Mesenteric fat pad (tissue), 1 donor: ENCODE results near the genes CNNM1, ABCC2, PKD2L1, WNT8B and LZTS2.

DNA sequence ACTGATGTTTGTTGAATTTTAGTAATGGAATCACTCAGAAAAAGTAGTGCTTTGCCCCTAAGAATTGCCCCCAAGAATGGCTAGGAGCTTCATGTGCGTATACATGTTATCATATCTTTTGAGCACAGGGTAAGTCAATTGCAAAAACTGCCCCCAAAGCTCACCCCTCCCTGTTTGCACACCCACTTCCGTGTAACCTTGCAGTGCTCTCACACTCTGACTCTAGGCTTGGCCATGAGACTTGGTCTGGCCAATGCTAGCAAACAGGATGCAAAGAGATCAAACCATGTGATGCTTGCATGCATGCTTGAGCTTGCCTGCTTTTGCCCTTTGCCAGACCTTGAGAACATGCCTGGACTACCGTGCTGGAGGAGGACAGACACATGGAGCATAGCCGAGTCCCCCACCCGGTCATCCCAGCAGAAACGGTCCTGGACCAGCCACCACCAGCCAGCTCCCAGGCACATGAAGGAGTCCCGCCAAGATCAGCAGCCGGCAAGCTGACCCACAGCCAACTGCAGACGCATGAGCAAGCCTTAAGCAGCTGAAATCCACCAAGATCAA, 23.5 kb downstream of the PYROXD2 start:
- PRO-cap, result no peak

DNA sequence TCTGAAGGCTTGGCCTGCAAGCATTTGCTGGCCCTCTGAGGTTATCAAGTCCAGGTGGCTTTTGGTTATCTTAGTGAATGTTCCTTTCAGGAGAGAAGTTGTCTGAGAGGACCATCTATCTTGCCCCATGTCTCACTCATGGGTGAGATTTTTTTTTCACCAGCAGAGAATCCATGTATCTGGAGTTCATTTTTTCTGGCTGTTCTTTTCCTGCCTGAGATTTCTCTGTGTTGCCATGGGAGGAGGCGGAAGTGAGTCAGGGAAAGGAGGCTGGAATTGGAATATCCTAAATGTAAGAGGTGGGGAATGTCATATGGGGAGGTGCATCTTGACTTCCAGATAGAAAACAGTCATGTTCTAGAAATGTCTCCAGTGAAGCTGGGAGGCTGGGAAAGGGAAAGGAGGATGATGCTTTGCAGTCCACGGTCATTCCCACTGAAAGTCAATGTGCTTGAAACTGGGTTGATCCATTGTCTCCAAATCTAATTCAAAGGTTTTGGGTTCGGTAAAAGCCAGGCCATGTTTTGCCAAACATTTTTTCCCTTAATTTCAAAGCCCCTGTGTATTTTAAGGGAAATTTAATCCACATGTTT, 39.7 kb upstream of the HPS1 start:
- PRO-cap, result no peak

GRCh38 chr10:99328908-99330063, at the start of gene CNNM1:
Gene CNNM1 (plus strand): TSS chr10:99329356.
- PRO-cap, result no peak

DNA sequence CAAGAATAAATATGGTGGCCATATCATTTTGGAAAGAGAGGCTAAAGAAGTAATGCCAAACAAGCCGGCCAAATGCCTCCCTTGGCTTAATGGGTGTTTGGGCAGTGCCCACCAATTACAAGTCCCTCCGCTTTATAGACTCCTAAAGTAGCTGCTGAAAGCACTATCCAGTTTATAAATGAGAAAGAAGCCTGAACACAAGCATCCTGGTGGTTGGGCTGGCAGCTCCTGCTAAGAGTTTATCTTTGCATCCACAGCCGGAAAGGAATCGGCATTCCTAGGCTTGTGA, 13.1 kb upstream of the NKX2-3 start:
- PRO-cap, result no peak

- PRO-cap, result no peak
Measured at GRCh38 chr10:99522566-99523258, 10.0 kb upstream of the NKX2-3 start.

- PRO-cap, result bidirectional peak, plus-strand start at chr10:99621438, minus-strand start at chr10:99621242; unidirectional peak, minus-strand start at chr10:99621671
Measured at GRCh38 chr10:99621180-99621833, 1.1 kb upstream of the SLC25A28 start.

DNA sequence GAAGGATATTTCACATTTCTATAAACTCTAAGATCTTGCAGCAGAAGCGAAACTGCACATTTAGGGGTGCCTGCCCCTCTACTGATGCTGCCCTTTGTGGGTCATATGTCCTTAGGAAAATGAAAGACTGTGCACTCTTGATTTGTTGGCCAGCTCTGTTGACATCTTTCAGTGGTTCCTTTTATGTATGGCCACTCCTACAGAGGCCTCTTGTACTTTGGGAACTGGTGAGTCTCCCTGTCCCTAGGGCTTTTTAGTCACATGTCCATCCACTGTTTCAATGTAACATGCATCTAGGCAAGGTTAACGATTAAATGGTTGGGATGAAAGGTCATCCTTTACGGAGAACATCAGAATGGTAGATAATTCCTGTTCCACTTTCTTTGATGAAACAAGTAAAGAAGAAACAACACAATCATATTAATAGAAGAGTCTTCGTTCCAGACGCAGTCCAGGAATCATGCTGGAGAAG, at the start of gene ABCC2:
Gene ABCC2 (plus strand): TSS at position 256 of the 472 bp plus-strand sequence.
- PRO-cap, result no peak

DNA sequence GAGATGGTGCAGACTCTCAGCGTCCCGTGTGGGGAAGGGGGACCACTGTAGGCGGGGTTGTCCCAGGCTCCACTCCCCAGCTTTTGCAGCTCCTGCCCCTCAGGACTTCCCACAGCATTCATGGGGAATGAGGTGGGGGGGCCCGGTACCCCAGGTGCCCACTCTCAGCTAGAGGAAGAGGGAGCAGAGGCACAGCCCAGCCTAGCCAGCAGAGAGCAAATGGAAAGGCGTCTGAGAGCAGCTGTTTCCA, at the start of gene PKD2L1:
Gene PKD2L1 (minus strand): TSS at position 247 of the 250 bp plus-strand sequence.
- PRO-cap, result no peak

GRCh38 chr10:100356029-100356827, 9.2 kb downstream of the SCD start:
- PRO-cap, result no peak

GRCh38 chr10:100370418-100371041, 23.5 kb downstream of the SCD start:
- PRO-cap, result no peak

- PRO-cap, result no peak
Measured at GRCh38 chr10:100462918-100463194, at the start of gene WNT8B. Gene WNT8B (plus strand): TSS chr10:100463009.

- PRO-cap, result no peak
Measured at GRCh38 chr10:100482156-100482840, 19.5 kb downstream of the WNT8B start.

GRCh38 chr10:100895218-100895997, 17.4 kb upstream of the SLF2 start:
- PRO-cap, result no peak

DNA sequence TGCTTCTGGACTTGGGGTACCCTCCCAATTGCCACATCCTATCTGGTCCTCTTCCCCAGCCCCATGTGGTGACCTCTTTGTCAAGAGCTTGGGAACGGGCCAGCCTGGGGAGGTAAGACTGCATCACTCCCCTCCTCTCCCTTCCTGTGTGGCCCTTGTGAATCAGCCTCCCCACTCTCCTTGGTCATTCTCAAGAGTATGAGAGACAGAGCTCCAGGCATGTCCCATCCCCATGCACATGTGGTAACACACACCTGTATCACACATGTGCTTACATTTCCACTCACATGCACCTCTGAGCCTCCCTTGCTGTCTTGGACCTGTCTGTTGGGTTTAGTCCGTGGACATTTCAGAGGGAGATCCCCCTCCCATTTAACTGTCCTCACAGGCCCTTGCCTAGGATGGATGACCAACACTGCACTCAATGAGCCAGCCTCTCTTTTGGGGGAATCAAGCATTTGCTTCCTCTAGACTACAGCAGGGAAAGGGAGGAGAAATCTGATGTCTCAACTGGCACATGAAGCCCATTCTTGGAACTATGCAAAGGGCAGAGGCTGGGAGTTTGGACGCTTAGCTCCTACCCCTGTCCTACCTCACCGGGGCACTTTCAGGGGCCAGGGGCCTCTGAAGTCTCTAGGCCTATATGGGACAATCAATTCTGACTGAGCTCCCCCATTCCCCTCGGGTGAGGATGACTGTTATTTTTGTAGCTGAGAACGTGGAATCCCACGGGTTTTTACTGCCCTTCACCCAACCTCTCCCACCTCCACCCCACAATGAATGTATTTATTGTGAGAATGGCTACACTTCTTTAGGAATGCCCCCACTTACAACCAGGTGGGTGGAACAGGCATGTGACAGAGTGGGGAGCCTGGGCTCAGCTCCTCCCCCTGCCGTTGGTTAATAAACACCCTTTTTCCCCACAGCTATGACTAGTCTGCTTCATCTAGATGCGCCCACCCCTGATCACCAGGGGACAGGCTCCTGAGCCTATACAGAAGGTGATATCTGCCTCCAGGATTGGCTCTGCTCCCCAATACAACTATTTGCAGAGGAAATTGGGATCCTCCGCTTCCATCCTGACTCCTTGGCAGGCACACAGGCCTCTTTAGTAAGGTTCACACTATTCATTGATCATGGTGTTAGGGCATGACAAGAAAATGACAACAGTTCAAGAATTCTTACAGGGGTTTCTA, 2.2 kb downstream of the MRPL43 start:
- PRO-cap, result no peak

GRCh38 chr10:100999529-101000002, at the start of gene LZTS2:
Gene LZTS2 (plus strand): TSS chr10:100999808.
- PRO-cap, result bidirectional peak, plus-strand start at chr10:100999829, minus-strand start at chr10:100999676

- PRO-cap, result no peak
Measured at GRCh38 chr10:101028594-101029270, 2.2 kb downstream of the PDZD7 start.

- PRO-cap, result no peak
Measured at GRCh38 chr10:101120854-101121243, 10.3 kb upstream of the TLX1 start.

DNA sequence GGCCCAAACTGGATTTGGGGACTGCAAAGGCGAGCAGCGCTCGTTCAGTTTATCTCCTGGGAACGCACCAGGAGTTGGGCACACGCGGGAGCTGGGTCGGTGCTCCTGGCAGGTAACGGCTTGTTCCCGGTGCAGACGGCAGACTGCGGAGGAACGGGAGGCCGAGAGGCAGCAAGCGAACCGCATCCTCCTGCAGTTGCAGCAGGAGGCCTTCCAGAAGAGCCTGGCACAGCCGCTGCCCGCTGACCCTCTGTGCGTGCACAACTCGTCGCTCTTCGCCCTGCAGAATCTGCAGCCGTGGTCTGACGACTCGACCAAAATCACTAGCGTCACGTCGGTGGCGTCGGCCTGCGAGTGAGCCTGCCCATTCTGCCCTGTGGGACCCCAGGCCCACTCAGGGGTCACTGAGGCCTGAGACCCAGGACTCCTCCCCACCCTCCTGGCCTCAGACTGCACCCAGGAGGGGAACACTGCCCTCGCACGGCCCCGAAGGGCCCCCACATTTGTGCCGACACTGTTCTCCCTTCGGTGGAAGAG, 5.5 kb downstream of the TLX1 start:
- PRO-cap, result no peak

DNA sequence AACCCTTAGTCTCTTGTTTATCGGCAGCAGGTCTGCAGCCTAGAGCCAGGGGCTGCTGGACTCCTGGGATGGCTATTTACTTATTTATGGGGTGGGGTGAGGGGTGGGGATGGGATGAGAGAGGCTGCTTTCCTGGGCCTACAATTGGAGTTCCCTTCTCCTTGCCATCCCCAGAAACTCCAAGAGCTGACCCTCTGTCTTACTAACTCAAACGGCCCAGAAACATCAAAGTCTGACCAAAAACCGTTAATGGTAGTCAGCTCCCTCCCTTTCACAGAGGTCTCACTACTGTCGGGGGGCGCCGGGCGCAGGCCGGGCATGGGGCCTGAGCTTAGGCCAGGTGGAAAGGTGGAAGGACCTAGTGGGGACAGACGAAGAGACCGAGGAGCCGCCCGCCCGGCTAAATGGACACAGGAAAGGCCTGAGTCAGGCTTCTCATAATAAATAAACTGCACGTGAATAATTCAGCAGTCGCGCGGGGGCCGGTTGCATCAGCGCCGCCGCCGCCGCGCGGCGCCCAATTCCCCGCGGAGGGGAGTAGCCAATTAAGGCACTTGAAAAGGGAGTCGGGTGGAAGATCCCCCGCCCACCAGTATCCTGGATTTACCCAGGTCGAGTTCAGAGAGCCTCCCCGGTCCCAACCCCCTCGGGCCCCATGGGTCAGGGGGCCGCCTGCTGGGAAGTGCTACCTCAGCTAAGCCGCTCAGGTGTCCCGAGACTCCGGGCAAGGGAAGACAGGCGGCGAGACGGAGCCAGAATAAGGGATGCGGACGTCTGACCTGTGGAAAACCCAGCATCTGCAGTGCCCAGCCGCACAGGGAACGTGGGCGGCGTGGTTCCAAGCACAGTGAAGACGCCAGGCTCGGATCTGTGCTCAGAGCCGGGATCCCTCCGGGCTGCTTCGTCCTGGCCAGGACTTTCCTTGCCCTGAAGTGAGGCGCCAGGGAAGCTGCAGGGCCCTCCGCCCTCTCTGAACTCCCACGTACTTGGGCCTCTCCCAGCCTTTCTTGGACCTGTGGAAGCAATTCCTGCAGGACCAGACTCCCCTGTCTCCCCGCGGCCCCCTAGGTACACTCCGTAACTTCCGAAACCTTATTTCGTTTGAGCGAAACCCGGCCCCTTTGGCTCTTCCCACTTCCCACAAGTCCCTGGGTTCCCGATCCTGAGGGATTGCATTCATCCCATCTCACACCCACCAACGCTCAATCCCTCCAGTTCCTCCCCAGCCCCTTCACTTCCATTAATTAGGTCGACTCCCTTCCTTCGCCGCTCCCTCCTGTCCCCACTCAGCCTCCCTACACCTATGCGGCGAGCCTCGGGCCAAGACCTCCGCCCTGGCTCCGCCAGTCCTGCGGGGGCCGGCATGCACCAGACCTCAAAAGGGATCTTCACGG, 7.2 kb upstream of the LBX1 start:
- PRO-cap, result no peak

DNA sequence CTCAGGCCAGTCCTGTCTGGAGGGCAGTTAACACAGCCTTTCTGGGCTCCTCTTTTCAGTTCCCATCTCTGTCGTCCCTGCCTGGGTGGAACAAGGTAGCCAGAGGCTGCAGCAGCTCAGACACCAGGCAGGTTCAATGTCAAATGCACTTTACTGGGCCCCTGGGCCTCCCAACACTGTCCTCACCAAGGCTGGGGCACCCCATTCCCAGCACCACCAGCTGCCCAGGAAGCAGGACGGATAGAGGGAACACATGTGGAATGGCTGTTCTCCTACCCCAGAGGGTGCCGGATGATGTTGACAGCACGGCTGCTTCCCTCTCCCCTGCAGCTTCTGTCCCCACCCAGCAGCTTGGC, 9.3 kb downstream of the POLL start:
- PRO-cap, result no peak